Aortic smooth muscle cell (primary cell): ENCODE data around the gene OR3A1.

DNA sequence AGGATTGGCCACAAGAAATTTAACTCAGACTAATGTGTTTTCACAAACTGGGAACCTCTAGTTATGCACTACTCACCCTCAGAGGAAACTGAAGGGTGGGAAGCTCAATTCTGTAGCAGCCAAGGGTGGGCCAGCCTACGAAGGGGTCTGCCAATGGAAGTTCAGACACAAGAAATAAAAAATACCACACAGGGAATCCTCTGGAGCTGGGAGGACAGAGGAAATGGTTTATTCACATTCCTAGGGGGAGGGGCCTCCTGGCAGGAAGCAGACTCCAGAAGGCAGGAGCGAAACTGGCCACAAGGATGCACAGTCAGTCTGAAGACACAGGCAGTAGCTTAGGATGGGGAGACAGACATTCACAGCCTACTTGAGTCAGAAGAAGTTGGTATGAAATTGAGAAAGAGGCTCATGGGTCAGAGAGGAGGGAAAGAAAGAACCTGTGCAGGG lies 36.2 kb downstream of the HIC1 start:
- RRBS, result no CpG with 5 or more reads among the region's 2 CpGs

GRCh38 chr17:2338289-2338813 lies 1.1 kb downstream of the SGSM2 start:
- RRBS, result no CpG with 5 or more reads among the region's 8 CpGs

DNA sequence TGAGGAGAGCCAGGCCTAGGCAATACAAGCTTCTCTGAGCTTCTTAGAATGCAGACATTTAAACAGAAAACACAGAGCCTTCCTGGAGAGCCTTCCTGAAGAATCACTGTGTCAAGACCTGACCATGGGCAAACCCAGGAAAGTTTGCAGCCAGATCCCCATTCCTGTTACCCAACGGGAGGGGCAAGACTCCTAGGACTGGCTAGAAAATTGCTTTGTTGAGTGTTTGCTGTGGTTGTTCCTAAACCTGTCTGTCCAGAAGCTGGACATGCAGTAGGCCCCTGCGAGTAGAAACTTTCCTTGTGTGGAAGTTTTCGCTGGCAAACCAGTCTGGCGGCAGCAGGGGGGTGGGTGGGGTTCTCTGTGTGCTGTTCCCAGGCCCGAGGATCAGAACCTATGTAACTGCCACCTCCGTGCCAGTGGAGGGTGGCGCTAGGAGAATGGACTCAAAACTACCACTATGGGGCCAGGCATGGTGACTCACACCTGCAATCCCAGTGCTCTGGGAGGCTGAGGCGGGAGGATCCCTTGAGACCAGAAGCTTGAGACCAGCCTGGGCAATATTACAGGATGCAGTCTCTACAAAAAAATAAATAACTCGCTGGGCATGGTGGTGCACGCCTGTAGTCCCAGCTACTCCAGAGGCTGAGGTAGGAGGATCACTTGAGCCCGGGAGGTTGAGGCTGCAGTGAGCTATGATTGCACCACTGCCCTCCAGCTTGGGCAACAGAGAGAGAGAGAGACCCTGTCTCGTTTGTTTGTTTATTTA lies 9.2 kb downstream of the SGSM2 start:
- RRBS, result no CpG with 5 or more reads among the region's 12 CpGs

GRCh38 chr17:2376327-2376833 lies 24.5 kb downstream of the MNT start:
- RRBS, result no CpG with 5 or more reads among the region's 21 CpGs

GRCh38 chr17:2442165-2442583 lies 41.3 kb upstream of the MNT start:
- RRBS, result no CpG with 5 or more reads among the region's 3 CpGs

DNA sequence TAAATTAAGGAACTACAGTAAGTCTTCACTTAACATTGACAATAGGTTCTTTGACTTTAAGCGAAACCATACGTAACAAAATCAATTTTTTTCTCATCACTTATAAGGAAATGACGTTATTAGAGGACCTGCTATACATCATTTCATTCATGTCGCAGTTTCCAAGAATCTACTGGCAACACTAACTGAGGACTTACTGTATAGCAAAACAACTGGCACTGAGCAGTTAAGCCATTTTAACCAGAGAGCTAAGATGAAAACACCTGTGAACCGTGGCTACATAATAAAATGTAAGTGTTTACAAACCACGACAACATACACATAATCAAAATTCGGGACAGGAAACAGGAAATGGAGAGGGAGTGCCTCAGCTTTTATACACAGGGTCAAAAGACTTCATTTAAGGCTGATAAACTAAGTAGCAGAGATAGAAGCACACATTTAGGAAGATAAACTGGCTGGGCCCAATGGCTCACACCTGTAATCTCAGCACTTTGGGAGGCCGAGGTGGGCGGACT lies 29.5 kb downstream of the METTL16 start:
- RRBS, result no CpG with 5 or more reads among the region's 9 CpGs

DNA sequence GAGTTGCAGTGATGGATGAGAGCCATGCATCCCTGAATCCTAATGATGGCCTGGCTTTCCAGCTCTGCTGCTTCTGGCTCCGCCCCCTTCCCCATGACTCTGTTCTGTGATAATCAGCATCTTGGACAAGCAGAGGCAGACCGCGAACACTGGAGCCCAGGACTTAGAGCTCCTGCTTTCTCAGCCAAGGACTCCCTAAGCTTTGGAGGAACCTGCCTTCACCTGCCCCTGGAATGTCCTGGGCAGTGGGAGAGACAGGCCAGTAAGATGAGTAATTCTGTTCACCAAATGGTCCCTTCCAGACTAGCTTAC lies 12.5 kb downstream of the CCDC92B start:
- RRBS, result no CpG with 5 or more reads among the region's 3 CpGs

GRCh38 chr17:2852671-2853270 lies 56.5 kb downstream of the RAP1GAP2 start:
- RRBS, result 6% methylated on average over 22 of the region's 55 CpGs

DNA sequence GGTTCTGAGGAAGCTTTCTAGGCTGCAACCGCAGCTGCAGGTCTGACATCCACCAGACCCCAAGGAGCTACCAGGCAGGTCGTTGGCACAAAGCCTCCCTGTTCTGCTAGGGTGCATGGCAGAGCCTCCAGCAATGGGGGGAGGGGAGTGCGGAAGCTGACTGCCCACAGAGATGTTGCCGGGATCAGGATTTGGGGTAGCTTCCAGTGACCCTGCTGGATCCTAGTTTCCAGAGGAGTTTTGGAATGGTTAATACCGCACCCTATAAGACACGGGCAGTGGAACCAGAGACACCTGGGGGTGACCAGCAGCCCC lies 58.5 kb downstream of the RAP1GAP2 start:
- RRBS, result no CpG with 5 or more reads among the region's 6 CpGs

- RRBS, result no CpG with 5 or more reads among the region's 6 CpGs
Measured at GRCh38 chr17:2855063-2855322, 58.8 kb downstream of the RAP1GAP2 start.

DNA sequence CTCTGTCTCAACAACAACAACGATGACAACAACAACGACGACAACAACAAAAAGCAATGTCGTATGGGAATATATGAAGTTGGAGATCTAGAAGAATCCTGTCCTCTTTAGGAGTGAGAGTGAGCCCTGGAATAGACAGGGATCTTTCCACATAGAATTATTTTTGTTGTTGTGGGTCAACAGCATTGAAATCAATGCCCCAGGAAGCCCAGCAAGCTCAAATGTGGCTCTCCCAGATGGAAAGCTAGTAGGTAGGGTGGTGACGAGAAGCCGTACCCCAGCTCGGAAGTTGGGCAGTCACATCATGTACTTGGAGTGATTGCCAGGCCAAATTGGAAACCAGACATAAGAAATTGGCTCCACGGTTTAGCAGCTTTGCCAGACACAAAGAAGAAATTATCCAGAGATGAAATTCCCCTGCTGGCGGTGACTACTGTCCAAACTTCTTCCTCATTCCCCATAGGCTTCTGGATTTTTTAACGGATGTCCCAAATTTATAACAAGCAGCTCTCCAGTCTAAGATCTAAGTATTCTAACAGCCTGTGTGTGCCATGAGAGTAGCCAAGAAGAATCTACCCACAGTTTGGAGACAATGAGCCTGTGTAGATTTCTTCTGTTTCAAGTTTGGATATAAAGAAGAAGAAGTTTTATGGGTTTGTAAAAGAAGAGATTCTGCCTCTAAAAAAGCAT lies 95.9 kb downstream of the OR1D5 start:
- RRBS, result no CpG with 5 or more reads among the region's 10 CpGs

DNA sequence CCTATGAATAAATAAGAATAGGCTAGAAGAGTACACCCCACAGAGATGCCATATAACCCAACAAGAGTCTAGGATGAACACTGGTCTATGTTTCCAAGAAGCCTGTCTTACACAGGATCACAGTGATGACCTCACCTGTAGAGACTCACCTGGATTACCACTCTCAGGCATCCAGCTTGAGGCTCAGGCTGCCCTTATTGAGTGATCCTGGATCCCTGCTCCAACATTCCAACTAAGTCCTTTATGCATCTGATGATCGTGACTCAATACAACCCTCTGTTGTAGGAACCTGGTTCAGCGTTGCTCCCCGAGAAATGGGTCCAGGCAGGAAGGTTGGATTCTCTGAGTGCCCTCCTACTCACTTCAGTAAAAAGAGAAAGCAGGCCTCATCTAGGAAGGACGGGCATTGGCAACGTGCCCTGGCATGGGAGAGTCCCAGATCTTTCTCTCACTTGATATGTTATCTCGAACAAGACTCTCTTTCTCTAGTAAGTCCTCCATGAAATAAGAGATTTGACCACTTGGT lies at the start of gene OR3A1:
TSS of gene OR3A1 (minus strand) at position 227 of the 526 bp plus-strand sequence.
- RRBS, result no CpG with 5 or more reads among the region's 6 CpGs

DNA sequence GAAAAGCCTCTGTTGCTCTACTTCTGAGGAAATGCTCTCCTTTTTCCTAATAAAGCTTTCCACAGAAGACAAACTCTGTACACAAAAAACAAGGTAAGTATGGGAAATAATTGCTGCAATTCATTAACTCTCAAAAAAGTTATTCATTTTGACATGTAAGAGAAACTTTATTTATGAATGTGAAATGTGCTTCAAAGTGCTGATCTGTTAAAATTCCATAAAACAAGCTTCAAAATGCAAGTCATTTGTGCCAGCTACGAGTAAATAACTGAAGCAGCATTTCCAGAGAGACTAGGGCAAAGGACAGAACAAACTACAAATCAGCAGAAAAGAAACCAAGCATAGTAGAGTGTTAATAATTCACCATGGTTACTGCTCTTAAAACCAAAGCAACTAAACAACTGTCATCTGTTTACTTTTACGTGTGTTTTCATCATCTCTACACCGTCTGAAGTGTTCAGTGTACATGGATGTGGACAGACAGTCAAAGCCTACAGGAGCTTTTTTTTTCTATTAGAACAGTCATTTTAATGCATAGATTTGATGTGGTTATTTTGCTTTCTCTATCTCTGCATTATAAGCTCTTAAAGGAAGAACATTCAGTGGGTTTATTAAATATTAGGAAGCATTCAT lies 1.6 kb upstream of the ASPA start:
- RRBS, result no CpG with 5 or more reads among the region's 3 CpGs

- RRBS, result no CpG with 5 or more reads among the region's 2 CpGs
Measured at GRCh38 chr17:3476433-3476722, 581 bp downstream of the ASPA start.

GRCh38 chr17:3609876-3610167 lies 611 bp upstream of the TRPV1 start:
- RRBS, result 78% methylated on average over 4 of the region's 10 CpGs

DNA sequence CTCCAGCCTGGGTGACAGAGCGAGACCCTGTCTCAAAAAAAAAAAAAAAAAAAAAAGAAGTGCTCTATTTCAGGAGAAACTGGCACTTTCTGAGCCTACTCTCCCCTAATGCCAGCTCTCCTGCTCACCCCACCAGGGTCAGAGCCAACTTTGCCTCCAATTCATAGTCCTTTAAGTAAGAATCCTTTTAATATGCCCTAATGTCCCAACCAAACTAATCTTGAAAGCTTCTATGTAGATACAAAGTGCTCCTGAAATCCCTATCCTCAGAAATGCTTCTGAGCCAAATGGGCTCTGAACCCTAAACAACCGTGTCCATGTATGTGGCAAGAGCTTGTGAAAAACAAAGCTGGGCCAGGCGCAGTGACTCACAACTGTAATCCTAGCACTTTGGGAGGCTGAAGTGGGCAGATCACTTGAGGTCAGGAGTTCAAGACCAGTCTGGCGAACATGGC lies 1.5 kb downstream of the SHPK start:
- RRBS, result no CpG with 5 or more reads among the region's 4 CpGs

GRCh38 chr17:3740731-3741009 lies 17.0 kb downstream of the HASPIN start:
- RRBS, result no CpG with 5 or more reads among the region's 7 CpGs

GRCh38 chr17:3763160-3763741 lies 37.7 kb downstream of the ITGAE start:
- RRBS, result no CpG with 5 or more reads among the region's 9 CpGs

GRCh38 chr17:3802187-3803356 lies 1.6 kb upstream of the ITGAE start:
- RRBS, result no CpG with 5 or more reads among the region's 26 CpGs

GRCh38 chr17:3845257-3845750 lies 742 bp downstream of the NCBP3 start:
- RRBS, result no CpG with 5 or more reads among the region's 11 CpGs